Vermiform appendix (tissue), 1 donor: ENCODE data around the genes ZCCHC3, TBC1D20 and SDCBP2.

DNA sequence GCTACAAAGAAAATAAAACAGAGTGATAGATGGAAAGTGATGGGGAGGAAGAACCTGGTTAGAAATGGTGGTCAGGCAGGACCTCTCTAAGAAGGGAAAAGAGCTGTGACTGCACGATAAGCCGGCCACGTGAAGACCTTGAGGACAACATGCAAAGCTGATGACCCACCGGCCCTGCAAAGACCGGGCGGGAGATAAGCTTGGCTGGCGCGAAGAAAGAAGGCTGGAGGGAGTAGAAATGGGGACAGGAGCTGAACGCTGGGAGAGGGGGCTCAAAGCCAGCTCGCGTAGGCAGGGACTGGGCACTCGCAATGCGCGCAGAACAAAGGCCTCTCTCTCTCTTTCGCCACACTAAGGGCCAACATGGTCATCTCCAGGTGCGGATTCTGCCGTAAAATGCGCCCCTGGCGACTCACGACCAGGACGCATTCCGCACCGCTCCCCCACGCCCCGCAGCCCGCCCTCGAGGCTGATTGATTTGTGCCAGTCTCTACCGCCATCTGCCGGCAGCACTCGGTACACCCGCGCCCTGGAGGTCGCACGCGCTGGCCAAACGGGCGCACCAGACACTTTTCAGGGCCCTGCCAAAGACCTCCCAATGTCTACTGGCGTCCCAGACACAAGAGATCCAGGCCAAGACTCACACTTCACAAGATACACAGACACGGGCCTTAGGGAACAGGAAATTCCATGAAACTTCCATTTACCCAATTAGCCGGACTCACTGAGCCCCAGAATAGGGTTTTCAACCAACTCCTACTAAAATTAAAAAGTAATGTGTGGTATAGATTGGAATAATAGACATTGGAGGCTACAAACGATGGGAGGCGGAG is 9.3 kb downstream of the DEFB132 start:
- PRO-cap = no peak

DNA sequence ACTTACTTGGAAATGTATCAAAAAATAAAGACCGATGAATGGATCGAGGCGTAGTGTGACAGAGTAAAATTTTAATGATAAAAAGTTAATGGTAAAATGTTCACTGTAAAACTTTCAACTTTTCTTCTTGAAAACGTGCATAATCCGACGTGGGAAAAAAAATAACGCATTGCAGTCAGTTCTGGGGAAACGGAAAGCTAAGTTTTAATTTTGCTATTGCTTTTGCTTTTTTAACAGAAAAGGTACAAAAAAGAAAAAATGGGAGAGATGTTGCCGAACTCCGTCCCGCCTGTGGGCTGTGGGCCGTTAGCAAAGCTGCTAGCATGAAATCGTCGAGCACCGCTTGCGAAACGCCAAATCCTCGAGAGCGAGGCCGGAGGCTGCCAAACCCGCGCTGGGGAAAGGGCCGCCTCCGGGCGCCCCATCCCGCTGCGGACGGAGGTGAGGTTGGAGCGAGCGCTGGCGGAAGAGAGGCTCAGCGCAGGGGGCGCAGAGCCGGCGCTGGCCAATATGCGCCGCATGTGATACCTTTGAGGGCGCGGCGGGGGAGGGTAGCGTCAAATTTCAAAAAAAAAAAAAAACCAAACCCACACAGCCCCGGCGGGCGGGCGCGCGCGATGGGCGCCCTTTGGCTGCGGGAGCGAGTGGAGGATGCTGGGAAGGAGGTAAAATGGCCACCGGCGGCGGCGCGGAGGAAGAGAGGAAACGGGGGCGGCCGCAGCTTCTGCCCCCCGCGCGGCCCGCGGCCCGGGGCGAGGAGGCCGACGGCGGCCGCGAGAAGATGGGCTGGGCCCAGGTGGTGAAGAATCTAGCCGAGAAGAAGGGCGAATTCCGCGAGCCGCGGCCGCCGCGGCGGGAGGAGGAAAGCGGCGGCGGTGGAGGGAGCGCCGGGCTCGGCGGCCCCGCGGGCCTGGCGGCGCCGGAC is at the start of gene ZCCHC3:
Gene ZCCHC3, plus strand, starts transcription at position 654 of the 925 bp plus-strand sequence.
- PRO-cap = bidirectional peak, plus-strand start at position 356 of the sequence, minus-strand start at position 298 of the sequence; bidirectional peak, plus-strand start at position 697 of the sequence, minus-strand start at position 642 of the sequence

GRCh38 chr20:298030-298861 is 876 bp downstream of the ZCCHC3 start:
- PRO-cap = bidirectional peak, plus-strand start at chr20:298370, minus-strand start at chr20:298312; unidirectional peak, minus-strand start at chr20:298456; unidirectional peak, minus-strand start at chr20:298475

GRCh38 chr20:362388-362900 is 15.5 kb downstream of the NRSN2 start:
- PRO-cap = no peak

- PRO-cap = no peak
These were observed 16.3 kb downstream of the NRSN2 start for GRCh38 chr20:363148-363712.

DNA sequence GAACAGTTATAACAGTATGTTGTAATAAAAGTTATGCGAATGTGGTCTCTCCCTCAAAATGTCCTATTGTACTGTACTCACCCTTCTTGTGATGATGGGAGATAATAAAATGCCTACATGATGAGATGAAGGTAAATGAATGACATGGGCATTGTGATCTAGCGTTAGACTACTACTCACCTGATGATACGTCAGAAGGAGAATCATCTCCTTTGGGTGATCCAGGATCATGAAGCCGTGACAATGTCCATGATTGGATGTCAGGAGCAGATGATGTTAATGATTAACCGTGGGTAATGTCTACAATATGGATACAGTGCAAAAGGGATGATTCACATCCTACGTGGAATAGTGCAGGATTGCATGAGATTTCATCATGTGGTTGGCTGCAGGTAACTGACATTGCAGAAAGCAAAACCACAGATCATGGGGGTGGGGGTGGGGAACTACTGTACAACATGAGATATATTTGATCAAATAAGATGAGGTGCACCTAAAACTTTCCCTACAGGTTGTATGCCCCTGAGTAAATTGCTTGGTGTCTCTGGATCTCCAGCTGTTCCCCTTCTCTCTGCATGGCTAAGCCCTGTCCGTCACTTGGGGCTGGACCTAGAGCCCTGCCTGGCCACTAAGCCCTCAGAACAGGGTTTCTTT is 6.2 kb upstream of the RBCK1 start:
- PRO-cap = no peak

DNA sequence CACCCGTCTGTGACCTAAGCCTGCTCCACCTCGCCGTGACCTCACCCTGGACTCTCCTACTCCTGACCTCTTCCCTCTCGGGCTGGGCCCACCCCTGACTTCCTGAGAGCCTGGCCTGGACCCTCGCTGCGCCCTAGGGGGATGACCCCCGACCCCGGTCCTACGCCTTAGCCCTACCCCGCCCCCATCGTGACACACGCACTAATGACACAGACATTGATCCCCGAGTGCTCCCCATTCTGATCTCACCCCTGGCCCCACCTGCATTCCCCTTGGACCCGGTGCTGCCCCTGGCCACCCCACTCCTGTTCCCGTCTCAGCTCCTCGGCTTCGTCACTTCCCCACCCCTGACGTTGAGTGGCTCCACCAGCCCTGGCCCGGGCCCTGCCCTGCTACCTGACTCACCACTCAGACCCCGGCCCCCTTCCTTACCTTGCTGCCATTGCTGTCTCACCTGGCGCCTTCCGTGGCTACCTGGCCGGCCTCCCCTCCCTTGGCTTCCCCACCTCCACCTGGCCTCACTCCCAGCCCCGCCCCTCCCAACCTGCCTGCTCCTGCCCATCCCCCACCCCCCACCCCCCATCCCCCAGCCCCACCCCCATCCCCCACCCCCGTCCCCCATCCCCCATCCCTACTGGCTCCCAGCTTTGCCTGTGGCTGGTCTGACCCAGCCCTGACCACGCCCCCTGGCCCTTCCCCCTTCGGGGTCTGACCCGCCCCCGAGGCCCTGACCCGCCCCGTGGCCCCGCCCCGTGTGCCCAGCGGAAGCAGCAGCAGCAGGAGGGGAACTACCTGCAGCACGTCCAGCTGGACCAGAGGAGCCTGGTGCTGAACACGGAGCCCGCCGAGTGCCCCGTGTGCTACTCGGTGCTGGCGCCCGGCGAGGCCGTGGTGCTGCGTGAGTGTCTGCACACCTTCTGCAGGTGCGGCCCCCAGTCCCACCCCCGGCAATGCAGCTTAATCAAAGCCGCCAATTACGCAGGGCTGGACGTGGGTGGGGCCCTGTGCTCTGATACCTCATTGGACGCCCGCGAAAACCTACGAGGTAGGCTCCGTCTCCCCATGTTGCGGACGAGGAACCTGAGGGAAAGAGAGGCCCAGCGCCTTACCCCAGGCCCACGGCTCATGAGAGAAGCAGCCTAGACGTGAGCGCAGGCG is 12.4 kb downstream of the RBCK1 start:
- PRO-cap = unidirectional peak, plus-strand start at position 815 of the sequence; bidirectional peak, plus-strand start at position 1,074 of the sequence, minus-strand start at position 890 of the sequence

DNA sequence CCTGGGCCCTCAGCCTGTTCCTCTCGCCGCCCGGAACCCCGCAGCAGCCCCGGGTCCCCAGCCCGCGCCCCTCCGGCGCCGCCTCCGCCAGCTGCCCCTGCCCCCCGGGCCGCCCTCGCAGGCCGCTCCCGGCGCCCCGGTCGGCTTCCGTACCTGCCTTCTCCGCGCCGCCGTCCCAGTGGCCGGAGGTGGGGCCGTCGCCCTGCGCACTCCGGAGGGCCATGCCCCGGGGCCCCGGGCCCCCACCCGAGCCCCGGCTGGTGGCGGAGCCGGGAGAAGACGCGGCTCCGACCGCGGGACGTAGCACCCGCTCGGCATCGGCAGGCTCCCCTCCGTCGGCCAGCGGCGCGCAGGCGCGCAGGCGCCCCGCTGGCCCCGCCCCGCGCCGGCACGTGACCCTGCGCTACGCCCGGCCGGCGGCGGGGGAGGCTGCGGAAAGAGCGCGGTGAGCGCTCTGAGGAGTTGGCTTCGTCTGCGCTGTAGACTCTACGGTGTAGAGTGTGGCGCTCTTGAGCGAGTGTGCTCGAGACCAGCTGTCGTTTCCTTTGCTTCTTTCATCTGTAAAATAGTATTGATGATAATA is at the start of gene TBC1D20:
Gene TBC1D20, minus strand, starts transcription at position 351 of the 583 bp plus-strand sequence.
- PRO-cap = bidirectional peak, plus-strand start at position 436 of the sequence, minus-strand start at position 322 of the sequence

DNA sequence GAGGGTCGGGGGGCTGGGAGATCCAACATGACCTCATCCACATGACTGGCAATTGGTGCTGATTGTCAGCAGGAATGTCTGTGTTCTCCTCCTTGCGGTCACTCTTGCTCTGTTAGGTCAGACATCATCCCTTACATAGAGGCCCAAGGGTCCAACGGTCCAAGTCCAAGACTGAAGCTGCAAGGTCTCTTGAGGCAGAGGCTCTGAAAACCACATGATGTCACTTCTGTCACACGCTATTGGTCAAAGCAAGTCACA is 17.6 kb downstream of the SLC52A3 start:
- PRO-cap = no peak

- PRO-cap = no peak
These were observed 2.1 kb downstream of the FAM110A start for GRCh38 chr20:835450-836170.

DNA sequence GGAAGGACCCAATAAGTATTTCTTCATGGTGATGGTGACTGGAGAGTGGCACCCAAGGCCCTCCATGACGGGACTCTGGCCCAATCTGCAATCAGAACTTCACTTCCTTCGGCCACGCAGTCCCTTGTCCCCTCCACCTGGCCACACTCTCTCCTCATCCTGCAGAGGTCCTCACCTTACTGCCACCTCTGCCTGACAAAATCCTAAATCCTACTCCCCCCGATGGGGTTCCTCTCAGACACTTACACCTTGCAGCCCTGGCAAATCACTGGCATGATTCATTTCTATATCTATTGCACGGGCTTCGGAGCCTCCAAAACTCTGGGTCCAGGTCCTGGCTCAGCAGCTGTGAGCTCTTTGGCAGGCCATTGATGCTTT is 5.4 kb downstream of the RSPO4 start:
- PRO-cap = no peak

DNA sequence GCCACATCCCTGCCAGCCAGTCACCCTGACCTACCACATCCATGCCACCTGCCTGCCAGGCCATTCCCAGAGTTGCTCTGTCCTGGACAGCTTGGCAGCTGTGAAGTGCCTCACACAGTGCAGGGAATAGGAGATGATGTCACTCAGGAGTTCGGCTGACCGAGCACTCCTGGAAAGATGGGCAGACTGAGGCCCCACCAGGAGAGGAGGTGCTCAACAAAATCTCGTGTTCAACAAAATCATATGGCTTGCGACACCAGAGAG is 12.5 kb upstream of the PSMF1 start:
- PRO-cap = no peak

GRCh38 chr20:1150253-1150546 is 31.8 kb downstream of the PSMF1 start:
- PRO-cap = no peak

- PRO-cap = no peak
These were observed 2.0 kb upstream of the TMEM74B start for GRCh38 chr20:1186718-1187301.

- PRO-cap = bidirectional peak, plus-strand start at chr20:1329308, minus-strand start at chr20:1329139
These were observed at the start of gene SDCBP2 for GRCh38 chr20:1328988-1329932. SDCBP2 (minus strand) TSS chr20:1329139.

GRCh38 chr20:1390428-1390864 is 2.4 kb downstream of the FKBP1A start:
- PRO-cap = no peak

DNA sequence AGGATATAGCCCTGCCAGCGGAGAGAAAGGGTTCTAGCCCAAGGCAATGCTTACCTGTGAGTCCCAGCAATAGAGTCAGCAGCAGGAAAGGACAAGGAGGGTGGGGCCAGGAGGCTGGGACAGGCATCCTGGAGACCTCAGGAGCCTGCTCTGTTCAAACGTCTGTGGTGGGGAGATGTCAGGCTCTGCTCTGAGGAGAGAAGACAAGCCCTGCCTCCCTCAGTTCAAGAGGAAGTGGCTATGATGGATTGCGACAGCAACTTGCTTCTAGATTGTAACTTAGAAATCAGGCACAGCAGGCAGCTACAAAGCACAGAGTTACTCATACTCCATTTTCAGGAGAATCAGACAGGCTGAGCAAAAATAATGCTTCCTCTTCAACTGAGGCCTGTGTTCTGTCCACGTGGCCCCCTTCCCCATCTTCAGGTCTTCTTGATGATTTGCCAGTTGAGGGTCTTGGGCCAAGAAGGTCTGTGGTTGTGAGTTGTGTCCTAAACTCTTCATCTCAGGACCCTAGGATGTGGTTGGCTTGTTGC is 31.1 kb upstream of the SIRPD start:
- PRO-cap = no peak

DNA sequence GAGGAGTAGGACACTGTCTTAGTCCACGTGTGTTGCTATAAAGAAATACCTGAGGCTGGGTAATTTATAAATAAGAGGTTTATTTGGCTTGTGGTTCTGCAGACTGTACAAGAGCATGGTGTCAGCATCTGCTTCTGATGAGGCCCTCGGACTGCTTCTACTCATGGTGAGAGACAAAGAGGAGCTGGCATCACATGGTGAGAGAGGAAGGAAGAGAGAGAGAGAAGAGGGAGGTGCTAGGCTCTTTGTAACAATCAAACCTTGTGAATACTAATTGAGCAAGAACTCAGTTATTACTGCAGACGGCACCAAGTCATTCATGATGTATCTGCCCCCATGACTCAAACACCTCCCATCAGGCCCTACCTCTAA is 6.3 kb upstream of the SIRPG start:
- PRO-cap = no peak

- PRO-cap = unidirectional peak, minus-strand start at chr20:1672481
These were observed 14.8 kb upstream of the SIRPG start for GRCh38 chr20:1672242-1672885.

DNA sequence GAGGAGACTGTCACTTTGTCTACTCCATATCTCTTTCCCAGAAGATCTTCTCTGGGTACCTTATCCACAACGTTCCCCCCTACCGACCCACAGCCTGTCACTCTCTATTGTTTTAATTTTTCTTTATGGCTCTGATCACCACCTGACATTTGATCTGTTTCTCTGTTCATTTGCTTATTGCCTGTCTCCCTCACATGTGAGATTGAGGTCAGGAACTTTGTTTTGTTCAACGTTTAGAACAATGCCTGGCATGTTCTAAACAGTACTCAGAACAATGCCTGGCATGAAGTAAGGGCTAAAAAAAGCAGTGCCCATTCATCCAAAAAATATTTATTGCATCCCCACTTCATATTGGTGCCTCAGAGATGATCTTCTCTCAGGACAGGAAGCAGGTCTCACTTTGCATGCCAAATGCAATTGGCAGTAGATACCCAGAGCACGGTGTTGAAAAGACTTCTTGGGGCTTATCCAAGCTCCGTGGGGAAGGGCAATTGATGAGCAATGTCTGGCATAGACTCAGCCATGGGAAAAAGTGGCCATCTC is 78.9 kb upstream of the SIRPA start:
- PRO-cap = no peak